ENCODE measurements around a stretch of chr15.

DNA sequence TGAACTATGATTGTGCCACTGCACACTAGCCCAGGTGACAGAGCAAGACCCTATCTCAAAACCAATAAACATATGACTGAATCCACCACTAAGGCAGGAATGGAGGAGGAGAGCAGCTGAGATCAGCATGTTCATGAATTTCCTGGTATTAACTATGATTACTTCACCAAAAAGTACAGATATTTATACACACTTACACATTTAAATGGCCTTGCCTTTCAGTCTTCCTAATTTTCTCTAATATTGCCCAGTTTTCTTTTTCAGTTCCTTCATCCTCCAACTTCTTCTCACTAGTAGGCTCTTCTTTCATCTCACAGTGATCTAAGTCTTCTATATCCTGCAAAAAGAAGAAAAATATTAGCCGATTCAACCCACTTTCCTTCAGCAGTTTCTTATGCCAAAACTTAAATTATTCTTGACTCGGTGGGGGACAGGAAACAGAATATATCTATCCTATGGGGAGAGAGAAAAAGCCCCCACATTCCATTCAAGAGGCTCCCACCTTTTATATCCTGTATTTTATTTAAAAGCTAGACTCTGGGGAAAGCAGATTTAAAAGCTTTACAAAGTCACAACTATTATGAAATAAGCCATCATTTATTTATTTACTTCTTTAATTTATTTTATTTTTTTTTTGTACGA is 58.7 kb upstream of the ZSCAN2 start:
- PRO-cap, 2 experiments: no peak in any of the 2 experiments

- PRO-cap, 2 experiments: no peak in any of the 2 experiments
Measured at GRCh38 chr15:84587816-84588535, 12.8 kb upstream of the ZSCAN2 start.

- PRO-cap, 2 experiments: peak in 1 of 2 experiments; most common minus-strand start chr15:84652452 (in 1)
Measured at GRCh38 chr15:84652212-84652821, 1.8 kb downstream of the WDR73 start.

- PRO-cap, 2 experiments: peak in 1 of 2 experiments; most common minus-strand start chr15:84695785 (in 1)
Measured at GRCh38 chr15:84695397-84695895, 20.5 kb downstream of the SEC11A start.

DNA sequence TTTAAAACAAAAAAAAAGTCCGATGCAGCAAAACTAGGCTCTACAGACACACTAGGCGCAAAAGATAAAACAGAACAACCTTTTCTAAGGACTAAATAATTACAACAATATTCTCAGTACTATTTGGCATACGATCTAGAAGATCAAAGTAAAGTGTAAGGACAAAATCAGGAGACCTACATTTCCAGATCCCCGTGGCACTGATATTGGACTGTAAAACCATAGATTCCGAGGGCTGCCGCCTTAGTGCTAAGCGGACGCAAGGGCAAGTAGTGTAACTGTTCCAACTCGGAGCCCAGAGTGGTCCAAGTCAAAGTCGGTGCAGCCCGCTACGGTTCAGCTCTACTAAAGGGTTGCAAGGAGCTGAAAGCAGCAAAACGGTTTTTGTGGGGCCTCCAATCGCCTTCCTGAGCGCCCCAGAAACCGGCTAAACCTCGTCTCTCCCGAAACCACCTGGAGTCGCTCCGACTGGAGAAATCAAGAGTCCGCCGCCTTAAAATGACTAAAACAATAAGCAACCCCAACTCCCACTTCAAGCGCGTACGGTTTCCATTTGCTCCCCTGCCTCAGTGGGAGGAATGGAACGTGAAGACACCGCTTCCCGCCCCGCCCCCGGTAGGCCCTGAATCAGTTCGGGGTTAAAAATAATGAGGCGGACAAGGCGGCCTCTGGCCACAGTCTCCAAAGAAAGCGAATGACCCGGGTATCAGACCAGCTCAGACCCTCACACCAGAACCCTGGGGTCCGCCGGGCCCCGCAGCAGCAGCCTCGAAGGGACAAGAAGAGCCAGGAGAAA is 532 bp downstream of the SEC11A start:
- PRO-cap, 2 experiments: no peak in any of the 2 experiments

- PRO-cap, 2 experiments: peak in 2 of 2 experiments; most common plus-strand start chr15:84748149 (in 2); most common minus-strand start chr15:84748068 (in 2)
Measured at GRCh38 chr15:84747940-84748498, 373 bp upstream of the ZNF592 start.

DNA sequence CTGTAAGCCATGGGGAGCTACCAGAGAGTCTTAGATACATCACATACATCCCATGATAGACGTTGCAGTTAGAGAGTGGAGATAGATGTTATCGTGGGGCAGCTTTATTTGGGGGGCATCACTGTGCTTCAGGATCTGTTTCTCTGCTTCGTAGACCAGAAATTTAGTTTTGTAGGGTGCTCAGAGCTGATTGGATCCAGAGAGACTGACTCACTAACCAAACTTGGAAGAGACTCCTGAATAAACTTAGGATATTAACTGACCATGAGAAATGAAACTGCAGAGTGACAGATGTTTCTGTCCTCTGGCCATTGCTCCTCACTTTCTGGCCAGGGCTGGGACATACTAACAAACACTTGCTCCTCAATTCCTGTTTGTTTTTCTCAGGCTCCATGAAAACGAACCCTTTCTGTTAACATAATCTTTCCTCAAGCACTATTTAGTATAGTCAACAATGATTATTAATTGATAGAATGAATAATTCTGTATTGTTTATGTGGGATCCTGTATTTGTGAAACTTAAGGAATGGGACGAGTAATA is 4.3 kb downstream of the ZNF592 start:
- PRO-cap, 2 experiments: no peak in any of the 2 experiments

- PRO-cap, 2 experiments: no peak in any of the 2 experiments
Measured at GRCh38 chr15:84817704-84818586, 789 bp downstream of the ALPK3 start.

DNA sequence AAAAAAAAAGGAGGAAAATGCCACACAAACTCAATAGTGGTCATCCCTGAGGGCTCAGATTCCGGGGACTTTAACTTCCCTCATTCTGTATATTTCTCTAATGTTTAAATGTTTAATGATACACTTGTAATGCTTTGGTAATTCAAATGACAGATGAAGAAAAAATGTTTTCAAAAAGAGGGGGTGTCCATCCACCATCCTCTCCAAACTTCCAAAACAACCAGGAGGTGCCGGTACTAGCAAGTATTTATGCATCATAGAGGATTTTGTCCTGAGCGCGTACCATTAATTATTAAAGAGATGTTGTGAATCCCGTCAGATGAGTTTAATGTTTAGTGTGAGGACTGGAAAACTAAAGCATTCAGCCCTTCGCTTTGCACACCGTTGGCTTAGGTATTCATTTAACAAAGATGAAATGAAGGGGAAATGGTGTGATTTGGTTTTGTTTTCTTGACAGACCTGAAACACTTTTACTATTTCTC is 1.3 kb downstream of the SLC28A1 start:
- PRO-cap, 2 experiments: no peak in any of the 2 experiments

GRCh38 chr15:84904416-84904895 is 20.0 kb downstream of the SLC28A1 start:
- PRO-cap, 2 experiments: no peak in any of the 2 experiments

DNA sequence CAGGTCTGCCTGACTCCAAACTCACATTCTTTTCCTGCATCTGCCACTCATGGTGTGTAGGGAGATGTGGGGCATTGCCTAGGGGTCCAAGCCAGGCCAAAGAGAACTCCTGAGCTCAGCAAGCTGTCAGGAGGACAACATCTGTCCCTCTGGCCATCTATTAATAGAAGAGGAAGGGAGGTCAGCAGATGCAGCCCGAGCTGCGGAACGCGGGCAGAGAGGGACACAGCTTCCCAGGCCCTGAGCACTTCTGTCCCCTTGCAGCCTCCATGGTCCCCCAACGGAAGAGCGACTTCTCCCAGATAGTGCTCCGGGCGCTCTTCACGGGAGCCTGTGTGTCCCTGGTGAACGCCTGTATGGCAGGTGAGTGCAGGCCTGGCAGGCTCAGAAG is 37.4 kb upstream of the PDE8A start:
- PRO-cap, 2 experiments: no peak in any of the 2 experiments

GRCh38 chr15:84980763-84981570 is 689 bp upstream of the PDE8A start:
- PRO-cap, 2 experiments: peak in 2 of 2 experiments; most common plus-strand start chr15:84981443 (in 2); most common minus-strand start chr15:84980899 (in 2)

DNA sequence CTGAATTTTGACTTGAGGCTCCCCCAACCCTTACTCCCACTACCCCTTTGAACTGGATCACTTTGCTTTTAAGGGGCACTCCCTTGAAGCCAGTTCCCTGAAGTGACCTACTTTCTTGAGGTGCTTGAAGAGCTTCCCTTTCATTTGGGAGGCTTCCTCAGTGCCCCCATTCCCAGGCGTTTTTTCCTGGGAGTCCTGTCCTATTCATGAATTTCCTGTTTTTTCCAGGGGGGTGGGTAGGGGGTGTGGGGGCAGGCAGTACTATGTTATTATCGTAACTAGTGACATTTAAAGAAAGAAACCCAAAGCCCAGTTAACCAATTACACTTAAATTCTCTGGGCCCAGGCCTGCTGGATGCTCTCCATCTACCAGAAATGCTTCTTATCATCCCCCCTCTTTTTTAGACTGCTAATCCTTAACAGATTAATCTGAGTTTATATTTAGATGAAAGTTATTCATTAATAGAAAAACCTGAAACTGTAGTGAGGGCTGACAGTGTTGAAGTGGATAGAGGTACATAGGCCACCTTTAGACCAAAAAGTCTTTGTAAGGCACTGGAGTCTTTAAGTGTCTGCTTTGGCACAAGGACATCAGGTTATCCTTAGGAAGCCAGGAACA is 43.6 kb downstream of the PDE8A start:
- PRO-cap, 2 experiments: no peak in any of the 2 experiments

DNA sequence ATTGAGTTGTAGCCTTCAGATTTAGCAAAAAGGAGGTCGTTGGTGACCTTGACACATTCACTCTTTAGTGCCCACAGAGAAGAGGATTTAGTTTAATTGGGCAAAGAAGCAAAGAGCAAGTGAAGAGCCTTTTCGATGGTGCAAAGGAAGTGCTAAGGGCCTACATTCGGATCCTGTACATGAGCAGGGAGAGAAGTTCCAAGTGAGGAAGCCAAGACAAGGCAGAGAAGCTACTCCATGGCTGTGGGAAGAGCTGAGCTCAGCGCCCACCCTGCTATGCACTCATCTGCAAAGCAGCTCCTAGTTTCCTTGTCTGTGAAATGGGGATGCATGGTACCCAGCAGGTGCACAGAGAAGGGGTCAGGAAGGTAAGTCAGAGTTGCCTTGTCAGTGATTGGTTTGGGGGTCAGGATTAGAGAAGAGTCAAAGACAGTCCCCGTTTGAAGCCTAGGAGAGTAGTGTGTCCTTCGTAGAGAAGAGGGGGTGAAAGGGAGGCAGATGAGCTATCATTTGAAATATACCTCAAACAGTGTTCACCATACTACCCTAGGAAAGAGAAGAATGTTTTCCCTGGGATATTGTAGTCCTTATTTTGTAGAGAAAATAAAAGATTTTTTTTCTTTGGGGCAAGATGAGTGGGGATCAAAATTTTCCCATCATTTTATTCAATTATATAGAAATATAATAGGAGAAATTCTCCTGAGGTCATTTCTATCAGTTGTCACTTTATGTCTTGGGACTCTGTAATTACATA is 126.6 kb downstream of the PDE8A start:
- PRO-cap, 2 experiments: no peak in any of the 2 experiments

DNA sequence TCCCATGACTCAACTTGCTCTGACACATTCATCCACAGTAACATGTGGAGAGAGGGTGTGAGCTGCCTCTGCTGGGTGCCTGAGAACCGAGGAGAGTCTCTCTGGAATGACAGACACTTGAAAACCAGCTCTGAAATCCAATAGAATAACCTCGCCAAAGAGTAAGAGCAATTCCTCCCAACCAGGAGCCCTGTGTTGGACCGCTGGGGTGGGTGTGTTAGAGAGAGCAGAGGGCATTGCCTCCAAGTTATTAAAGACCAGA is 35.8 kb upstream of the AKAP13 start:
- PRO-cap, 2 experiments: no peak in any of the 2 experiments

- PRO-cap, 2 experiments: no peak in any of the 2 experiments
Measured at GRCh38 chr15:85346689-85347094, 33.7 kb upstream of the AKAP13 start.

DNA sequence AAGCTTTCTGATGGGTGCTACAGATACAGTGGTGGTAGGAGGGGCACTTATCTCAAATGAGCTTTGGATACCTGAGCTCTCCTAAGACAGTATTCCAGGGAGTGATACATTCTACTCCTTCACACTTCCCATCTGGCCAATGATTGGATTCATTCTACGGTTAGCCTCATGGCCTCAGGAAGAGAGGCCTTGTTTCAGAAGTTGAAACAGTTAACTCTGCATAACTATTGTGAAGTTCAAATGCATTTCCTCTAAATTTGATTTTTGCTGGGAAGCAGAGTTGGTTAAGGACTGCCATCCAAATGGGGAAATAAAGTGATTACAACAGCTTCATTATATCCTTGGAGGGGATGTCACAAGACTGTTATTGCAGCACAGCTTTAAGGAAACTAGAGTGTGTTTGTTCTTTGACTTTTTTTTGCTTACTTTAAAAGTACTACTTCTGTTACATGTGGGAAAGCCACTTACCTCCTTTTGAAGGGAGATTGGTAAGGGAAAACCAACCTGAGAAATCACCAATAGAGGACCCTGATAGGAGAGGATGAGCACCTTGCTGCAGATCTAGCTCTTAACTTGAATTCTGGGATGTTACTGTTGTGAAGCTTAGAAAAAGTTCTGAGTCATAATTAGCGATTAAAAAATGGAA is 164.8 kb downstream of the AKAP13 start:
- PRO-cap, 2 experiments: no peak in any of the 2 experiments

DNA sequence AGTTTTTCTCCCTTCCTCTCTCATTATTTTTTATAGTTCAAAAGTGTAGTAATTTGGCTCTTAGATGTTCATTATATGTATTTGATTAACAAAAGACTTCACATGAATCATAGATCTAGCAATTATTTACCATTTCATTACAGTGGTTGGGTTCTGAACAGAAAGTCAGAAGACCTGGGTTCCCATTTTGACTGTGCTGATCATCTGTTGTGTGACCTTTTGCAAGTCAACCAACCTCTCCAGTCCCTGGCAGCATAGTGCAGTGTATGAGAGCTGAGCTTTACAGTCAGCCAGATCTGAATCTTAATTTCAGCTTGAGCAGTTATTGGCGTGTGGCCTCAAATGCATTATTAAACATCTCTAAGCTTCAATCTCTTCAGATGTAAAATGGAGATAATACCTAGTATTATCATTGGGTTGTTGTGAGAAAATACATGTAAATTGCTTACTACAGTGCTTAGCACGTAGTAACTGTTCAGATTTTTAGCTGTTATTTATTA is 104.2 kb downstream of the KLHL25 start:
- PRO-cap, 2 experiments: peak in 2 of 2 experiments; most common plus-strand start position 242 of the sequence (in 2); most common minus-strand start position 261 of the sequence (in 2)

DNA sequence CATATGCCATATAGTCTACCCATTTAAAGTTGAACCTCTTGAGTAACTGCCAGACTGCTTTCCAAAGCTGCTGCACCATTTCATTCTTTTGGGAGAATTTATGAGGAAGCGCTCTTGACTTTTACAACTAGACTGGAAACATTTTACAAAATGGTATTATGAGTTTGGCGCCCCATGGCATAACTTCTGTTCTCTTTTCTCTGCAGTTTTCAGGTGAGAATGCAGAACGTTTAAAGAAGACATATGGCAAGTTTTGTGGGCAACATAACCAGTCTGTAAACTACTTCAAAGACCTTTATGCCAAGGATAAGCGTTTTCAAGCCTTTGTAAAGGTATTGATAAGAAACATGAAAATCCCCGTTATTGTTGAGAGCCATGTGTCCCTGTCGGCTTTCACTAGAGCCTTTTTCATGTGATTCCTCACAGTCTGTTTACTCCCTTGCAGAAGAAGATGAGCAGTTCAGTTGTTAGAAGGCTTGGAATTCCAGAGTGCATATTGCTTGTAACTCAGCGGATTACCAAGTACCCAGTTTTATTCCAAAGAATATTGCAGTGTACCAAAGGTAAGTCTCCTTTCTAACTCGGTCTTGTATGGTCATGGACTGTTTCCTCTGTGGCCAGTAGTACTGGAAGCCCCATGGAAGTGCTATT is 72.8 kb downstream of the KLHL25 start:
- PRO-cap, 2 experiments: no peak in any of the 2 experiments

DNA sequence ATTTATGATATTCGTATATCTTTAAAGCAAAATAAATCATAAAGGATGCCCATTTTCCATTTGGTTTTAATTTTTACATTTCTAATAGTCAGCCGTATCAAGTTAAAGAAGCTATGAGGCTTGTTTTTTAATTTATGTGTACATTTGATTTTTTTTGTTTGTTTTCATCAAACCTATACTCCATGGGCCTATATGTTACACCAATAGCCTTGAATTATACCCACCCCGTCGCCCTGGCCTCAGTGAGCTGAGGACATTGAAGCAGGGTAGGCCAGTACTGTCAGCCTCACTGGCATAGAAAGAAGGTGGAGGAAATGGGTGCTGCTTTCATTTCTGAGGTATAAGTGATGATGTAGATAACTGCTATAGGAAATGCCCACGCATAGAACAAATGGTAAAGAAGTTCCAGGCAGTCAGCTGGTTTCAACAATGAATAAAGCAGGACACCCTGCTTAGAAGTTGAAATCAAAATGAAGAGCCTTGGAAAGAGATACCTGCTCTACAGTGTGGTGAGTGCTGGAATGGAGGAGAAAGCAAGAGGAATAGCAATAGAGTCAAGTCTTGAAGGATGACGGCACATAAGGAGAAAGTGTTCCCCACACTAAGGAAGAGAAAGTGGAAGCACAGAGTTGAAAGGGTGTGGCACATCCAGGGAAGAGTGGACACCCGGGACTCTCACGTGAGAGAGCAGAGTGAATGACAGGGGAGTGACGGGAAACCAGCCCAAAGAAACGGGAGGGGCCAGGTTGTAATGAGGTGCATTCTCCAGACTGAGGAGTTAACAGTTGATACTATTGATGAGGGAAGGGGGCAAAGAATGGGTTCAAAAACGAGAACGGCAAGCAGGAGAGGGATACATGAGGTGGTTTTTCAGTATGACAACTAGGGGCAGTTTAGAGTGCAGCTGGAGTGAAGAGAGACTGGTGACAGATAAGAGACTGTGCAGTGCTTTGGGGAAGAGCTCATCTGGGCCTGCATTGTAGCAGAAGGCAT is 70.6 kb downstream of the KLHL25 start:
- PRO-cap, 2 experiments: peak in 1 of 2 experiments; most common plus-strand start position 462 of the sequence (in 1)